Epithelial cell of alveolus of lung (primary cell): ENCODE results near the genes MAG and FFAR2.

- RAMPAGE, long total RNA = no peak
- RRBS = no CpG with 5 or more reads among the region's 28 CpGs
These were observed 6.5 kb downstream of the GRAMD1A start for GRCh38 chr19:35006086-35007459.

- RAMPAGE, long total RNA = no peak
- RRBS = 42% methylated on average over 1 of the region's 2 CpGs
These were observed 1.6 kb downstream of the SCN1B start for GRCh38 chr19:35031973-35032229.

DNA sequence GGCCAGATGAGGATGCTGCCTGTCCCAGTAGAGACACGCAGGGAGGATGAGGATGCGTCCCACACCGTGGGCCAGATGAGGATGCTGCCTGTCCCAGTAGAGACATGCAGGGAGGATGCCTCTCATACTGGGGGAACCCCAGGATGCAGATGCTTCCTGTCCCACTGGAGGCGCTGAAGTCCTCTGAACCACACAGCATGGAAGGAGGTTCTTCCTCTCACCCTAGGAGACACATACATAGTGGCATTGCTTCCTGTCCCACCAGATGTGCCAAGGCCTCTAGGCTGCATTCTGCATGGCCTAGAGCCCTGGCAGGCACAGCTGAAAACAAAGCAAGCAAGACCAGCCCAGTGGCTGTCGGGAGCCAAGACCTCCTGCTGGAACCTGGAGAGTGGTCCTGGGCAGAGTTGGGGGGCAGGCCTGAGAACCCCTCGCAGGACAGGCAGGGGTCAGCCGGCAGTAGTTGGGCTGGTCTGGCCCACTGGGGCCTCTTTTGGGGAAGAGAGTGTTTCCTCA is 4.2 kb downstream of the HPN start:
- RAMPAGE, long total RNA = no peak
- RRBS = no CpG with 5 or more reads among the region's 7 CpGs

DNA sequence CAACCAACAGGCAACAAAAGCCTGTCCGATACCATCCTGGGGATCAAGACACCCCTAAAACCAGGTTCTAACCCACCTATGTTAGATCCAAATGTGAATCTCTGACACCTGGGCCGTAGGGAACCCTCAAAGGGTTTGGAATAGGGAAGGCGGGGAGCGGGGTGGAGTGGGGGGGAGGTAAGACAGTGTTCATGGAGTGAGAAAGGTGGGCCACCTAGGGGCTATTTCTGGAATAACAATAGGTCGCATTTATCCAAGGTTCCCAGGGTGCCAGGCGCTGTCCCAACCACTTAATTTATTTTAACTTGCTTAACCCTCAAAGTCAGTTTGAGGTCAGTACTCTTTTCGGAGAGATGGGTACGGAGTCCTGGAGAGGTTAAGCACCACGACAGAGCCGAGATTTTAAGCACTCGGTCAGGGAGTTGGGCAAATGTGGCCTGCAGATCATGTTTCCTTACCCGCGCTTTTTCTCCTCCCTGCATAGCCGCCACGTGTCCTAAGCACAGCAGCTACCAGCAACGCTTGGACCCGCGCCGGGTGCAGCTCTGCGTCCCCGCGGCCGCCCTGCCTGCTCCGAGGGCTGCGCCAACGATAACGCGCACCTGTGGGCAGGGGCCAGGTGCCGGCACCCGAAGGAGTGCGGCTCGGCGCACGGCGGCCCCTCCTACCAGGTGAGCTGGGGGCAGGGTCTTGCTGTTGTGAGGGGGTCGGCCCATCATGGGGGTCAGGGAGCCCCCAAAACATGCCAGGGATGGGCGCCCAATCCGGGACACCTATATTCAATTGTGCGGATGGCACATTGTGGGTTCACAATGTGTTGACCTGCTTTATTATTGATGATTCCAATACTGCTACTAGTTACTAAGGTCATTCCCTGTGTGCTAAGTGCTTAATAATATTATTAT is 24.9 kb upstream of the FXYD3 start:
- RAMPAGE, long total RNA = no peak
- RRBS = 3% methylated on average over 9 of the region's 39 CpGs

DNA sequence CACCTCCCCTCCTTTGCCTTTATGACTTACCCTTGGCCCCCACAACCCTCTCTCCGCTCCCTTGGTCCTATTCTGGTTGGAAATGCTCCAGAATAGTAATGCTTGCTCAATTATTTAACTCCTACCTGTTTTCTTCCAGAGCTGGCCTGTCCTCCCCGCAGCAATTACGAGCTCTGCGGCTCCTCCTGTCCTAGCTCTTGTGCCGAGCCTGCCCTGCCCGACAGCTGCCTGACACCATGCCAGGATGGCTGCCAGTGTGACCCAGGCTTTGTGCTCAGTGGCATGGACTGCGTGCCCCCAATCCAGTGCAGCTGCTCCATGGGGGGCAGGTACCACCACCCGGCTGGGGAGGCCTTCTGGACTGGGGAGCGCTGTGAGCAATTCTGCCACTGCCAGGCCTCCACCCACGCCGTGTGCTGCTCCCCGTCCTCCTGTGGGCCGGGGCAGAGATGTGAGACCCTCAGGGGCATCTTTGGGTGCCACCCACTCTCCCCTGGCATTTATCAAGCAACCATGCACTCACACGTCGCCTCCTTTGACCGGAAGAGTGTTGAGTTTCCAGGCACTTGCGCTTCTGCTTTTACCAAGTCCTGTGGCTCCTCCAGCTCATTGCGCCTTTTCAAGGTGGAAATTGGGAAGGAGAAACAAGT is 9.4 kb upstream of the FXYD3 start:
- RAMPAGE, long total RNA = no peak
- RRBS = 100% methylated on average over 1 of the region's 18 CpGs

DNA sequence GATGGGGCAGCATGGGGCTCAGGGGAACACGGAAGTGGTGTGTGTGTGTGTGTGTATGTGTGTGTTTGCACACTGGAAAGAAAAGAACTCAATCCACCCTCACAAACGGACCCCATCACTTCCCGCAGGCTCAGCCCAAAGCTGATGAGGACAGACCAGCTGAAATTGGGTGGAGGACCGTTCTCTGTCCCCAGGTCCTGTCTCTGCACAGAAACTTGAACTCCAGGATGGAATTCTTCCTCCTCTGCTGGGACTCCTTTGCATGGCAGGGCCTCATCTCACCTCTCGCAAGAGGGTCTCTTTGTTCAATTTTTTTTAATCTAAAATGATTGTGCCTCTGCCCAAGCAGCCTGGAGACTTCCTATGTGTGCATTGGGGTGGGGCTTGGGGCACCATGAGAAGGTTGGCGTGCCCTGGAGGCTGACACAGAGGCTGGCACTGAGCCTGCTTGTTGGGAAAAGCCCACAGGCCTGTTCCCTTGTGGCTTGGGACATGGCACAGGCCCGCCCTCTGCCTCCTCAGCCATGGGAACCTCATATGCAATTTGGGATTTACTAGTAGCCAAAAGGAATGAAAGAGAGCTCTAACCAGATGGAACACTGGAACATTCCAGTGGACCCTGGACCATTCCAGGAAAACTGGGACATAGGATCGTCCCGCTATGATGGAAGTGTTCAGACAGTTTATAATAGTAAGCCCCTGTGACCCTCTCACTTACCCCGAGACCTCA is 7.9 kb downstream of the FXYD3 start:
- RAMPAGE, long total RNA = no peak
- RRBS = no CpG with 5 or more reads among the region's 10 CpGs

- RAMPAGE, long total RNA = no peak
- RRBS = 89% methylated on average over 7 of the region's 41 CpGs
These were observed 9.2 kb downstream of the LGI4 start for GRCh38 chr19:35125248-35126475.

DNA sequence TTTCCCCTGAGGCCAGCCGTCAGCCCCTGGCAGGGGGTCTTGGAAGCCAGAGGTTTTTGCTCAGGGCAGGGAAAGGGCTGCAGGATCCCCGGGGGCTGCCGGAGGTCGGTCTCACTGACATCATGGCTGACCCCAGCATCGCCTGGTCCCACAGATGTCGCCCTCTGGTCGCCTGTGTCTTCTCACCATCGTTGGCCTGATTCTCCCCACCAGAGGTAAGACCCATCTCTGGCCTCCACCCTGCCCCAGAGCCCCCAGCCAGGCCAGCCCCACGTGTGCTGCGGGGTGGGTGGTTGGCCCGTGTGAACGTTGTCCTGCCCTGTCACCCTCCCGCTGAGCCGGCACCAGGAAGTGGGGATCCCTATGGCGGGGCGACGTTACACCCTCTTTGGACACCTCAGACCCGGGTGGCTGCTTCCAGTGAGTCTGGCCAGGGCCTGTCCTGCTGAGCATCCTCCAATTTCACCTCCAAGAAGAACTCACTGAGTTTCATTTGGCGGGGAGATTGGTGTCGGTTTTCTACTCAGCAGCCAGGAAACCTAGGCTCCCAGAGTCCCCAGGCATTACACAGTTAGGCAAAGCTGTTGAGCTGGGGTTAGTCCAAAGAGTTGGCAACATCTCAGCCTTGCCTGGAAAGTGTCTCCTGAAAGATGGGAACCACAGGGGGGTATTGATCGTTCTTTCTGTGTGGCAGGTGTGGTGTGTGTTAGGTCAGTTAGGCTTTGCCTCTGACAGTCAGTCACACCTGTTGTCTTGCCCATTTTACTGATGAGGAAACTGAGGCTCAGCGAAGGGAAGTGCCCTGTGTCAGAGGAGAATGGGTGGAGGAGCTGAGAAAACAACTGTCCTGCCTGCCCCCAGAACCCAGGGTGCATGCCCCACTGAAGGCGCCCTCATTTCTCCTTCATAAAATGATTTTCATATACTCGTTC is 1.1 kb downstream of the FXYD5 start:
- RAMPAGE, long total RNA = no peak
- RRBS = 18% methylated on average over 5 of the region's 24 CpGs

GRCh38 chr19:35156399-35157073 is 2.0 kb downstream of the FXYD5 start:
- RAMPAGE, long total RNA = no peak
- RRBS = no CpG with 5 or more reads among the region's 9 CpGs

- RAMPAGE, long total RNA = no peak
- RRBS = no CpG with 5 or more reads among the region's 2 CpGs
These were observed 32.8 kb downstream of the FAM187B start for GRCh38 chr19:35195665-35196309.

DNA sequence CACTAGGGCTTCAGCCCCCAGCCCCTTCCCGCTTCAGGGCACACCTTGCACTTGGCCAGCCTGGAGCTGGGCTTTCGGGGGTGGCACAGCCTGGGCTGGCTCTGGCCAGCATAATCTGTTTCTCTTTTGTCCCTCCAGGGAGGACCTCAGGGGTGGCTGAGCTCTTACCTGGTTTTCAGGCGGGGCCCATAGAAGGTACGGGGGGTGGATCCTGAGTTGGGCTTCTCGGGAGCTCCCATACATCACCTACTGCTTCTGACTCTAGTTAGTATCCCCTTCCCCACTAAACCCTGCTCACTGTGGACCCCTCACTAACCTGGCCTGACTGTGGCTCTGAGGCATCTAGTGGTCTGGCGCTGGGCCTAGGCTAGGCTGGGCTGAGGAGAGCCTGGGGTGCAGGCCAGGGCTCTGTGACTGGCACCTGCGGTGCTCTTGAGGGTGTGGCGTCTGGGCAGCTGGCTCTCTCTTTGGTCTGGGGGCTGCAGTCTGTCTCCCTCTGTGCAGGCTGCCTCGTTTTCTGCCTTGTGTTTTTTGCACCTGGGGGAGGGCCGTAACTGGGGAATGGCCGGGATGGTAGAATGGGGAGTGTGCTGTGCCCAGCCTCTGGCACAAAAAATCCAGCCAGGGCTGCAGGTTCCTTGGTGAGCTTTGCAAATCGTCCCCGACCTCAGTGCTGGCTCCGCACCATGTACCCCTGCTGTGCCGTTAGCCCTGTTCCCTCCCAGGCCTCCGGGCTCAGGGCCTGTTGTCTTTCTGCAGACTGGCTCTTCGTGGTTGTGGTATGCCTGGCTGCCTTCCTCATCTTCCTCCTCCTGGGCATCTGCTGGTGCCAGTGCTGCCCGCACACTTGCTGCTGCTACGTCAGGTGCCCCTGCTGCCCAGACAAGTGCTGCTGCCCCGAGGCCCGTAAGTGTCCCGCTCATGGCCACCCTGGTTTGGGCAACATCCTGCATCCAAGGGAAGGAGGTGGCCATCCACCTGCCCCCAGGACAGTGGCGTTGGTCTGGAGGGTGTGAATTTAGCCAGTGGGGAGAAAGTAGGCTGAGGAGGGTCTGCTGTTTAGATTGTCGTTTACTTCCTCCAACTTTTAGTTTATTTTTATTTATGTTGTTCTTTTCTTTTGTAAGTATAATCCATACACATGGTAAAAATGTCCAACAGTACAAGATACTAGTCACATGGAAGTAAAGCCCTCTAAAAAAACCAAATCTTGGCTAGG is 6.6 kb upstream of the USF2 start:
- RAMPAGE, long total RNA = no peak
- RRBS = no CpG with 5 or more reads among the region's 24 CpGs

- RAMPAGE, long total RNA = no peak
- RRBS = no CpG with 5 or more reads among the region's 13 CpGs
These were observed at the start of gene MAG for GRCh38 chr19:35291713-35292286. Gene MAG, plus strand, starts transcription at chr19:35292161.

GRCh38 chr19:35316499-35317062 is 12.4 kb upstream of the CD22 start:
- RAMPAGE, long total RNA = no peak
- RRBS = no CpG with 5 or more reads among the region's 9 CpGs

DNA sequence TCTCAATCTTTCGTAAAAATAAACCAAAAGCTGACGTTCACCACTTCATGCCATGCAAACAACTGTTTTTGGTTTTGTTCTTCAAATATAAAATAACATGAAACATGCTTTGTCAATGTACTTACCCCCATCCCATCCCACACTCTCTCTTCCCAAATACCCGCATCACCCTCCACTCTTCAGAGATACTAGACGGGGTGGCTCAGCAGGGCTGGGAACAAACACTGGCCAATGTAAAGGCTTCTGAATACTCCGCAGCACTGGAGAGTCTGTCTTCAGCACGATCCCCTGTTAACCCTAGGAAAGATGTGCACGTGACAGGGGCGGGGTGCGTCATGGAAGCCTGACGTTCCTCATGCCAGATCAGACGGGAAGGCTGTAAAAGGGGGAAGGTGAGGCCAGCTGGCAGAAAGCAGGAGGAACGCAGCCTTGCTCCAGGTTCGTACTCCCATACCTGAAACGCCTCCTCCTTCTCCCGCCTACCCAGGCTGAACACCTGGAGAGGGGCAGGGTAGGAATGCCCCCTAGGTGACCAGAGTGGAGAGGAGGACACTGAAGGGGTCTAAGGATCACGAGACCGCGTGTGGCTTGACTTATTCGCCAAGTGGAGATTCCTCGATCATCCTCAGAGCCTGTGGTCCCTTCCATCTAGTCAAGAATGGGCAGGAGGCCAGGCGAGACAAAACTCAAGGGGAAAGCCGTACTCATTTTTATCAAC is 18.4 kb upstream of the FFAR2 start:
- RAMPAGE, long total RNA = no peak
- RRBS = no CpG with 5 or more reads among the region's 22 CpGs

GRCh38 chr19:35430257-35430855 is 17.7 kb upstream of the FFAR2 start:
- RAMPAGE, long total RNA = no peak
- RRBS = no CpG with 5 or more reads among the region's 4 CpGs

- RAMPAGE, long total RNA = no peak
- RRBS = no CpG with 5 or more reads among the region's 8 CpGs
These were observed 14.6 kb upstream of the FFAR2 start for GRCh38 chr19:35433457-35433872.

GRCh38 chr19:35447989-35449008 is at the start of gene FFAR2:
Gene FFAR2, plus strand, starts transcription at chr19:35448257.
- RAMPAGE, long total RNA = no peak
- RRBS = no CpG with 5 or more reads among the region's 13 CpGs

GRCh38 chr19:35513953-35514642 is 649 bp upstream of the DMKN start:
- RAMPAGE, long total RNA = no peak
- RRBS = 9% methylated on average over 5 of the region's 26 CpGs

GRCh38 chr19:35544954-35545397 is 450 bp upstream of the TMEM147 start:
- RAMPAGE, long total RNA = no peak
- RRBS = 2% methylated on average over 23 of the region's 31 CpGs

DNA sequence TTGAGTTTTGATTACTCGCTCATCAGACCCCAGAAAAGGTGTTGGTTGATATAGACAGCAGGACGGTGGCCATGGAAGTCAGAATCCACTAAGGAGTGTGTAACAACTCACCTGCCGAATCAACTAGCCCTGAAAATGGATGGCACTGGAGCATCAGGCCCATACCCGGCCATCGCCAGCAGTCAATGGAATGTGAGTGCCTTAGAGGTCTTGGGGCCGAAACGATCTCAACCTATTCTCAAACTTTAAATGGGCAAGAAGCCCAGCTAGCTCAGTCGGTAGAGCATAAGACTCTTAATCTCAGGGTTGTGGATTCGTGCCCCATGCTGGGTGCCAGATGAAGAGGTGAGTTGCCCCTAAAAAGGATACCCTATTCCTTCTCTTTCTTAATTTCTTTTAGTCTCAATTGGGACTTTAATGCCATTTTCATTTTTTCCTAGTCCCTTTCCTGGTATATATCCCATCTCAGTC is 10.3 kb upstream of the PMIS2 start:
- RAMPAGE, long total RNA = no peak
- RRBS = no CpG with 5 or more reads among the region's 9 CpGs